SP-49 (cell line): Measurements from ENCODE around the gene PRXL2C.

- PRO-cap: no peak
These were observed 179.7 kb downstream of the FANCC start for GRCh38 chr9:95137666-95138255.

- PRO-cap: no peak
These were observed 7.8 kb downstream of the PTCH1 start for GRCh38 chr9:95501162-95501701.

DNA sequence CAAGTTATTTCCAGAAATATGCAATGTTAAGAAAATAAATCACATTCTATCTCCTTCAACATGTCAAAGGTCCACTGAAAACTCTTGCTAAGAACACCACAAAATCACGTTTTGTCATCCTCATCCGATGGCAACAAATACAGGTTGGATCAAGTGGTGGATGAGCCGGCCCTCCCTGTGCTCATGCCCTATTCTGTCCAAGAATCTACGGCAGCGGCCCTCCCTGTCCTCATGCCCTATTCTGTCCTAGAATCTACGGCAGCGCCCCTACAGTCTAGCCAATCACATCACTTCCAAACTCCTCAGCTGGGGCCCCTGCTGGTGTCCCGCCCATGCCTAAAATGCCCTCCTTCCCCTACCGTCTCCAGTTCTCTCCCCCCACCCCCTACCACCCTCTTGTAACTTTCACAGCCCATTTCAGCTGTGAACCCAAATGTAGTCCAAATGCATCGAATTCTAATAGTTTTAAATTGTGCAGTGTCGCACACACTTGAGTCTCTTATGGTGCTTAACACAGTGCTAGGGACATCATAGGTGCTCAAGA is 4.6 kb downstream of the PTCH1 start:
- PRO-cap: no peak

DNA sequence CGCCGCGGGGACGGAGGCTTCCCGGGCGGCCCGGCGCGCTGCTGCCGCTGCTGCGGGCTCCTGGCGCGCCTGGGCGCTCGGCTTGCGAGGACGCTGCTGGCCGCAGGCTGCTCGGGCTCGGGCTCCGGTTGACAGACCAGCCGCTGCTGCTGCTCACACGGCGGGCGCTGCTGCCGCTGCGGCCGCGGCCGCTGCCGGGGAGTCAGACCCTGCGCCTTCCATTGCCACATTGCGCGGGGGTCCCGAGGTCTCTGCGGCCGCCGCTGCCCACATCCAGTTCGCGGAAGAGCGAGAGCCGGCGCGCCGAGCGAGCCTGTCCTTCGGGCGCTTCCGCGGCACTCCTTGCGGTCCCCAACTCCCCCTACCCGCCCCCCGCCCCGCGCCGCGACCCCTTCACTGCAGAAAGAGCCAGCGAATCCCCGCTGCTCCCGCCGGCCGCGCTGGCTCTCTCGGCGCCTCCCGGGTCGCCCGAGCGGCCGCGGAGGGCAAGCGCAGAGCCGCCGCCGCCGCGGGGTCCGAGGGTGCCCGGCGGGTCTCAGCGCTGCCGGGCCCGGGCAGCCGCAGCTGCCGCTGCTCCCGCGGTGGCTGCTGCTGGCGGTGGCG is 583 bp downstream of the PTCH1 start:
- PRO-cap: no peak

DNA sequence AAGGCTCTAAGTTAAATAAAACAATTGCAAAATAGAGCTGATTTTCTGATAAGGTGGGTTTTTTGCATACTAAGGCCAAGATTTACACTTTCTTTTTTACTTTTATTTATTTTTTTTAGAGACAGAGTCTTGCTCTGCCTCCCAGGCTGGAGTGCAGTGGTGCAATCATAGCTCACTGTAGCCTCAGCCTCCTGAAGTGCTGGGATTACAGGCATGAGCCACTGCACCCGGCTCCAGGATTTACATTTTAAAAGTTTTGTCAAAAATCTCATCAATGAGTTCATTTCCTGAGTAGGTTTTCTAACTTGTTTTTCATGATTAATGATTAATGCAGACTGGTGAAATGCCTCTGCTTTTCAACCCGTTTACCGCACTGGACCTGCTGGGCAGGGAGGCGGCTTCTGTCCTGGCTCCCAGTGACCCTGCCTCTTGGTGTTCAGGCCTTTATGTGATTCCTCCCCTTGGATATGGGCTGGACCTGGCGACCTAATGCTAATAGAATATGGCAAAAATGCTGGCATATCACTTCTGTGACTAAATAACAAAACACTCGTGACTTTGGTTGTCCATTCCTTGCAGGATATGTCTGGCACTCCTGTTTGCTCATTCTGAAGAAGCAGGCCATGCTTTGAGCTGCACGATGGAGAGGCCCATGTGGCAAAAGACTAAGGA is 79.8 kb upstream of the PTCH1 start:
- PRO-cap: no peak

- PRO-cap: no peak
These were observed 118.4 kb upstream of the ERCC6L2 start for GRCh38 chr9:95757125-95757495.

DNA sequence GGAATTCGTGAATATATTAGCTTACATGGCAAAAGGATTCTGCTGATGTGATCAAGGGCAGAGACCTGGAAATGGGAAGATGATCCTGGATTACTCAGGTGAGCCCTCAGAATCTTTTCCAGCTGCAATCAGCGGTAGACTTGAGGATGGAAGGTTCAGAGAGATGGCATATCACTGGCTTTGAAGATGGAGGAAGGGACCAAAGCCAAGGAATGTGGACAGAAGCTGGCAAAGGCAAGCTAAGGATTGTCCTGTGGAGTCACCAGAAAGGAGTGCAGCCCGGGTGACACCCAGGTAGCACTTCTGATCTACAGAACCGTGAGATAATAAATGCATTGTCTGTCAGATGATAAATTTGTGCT is 1.0 kb upstream of the ERCC6L2 start:
- PRO-cap: no peak

DNA sequence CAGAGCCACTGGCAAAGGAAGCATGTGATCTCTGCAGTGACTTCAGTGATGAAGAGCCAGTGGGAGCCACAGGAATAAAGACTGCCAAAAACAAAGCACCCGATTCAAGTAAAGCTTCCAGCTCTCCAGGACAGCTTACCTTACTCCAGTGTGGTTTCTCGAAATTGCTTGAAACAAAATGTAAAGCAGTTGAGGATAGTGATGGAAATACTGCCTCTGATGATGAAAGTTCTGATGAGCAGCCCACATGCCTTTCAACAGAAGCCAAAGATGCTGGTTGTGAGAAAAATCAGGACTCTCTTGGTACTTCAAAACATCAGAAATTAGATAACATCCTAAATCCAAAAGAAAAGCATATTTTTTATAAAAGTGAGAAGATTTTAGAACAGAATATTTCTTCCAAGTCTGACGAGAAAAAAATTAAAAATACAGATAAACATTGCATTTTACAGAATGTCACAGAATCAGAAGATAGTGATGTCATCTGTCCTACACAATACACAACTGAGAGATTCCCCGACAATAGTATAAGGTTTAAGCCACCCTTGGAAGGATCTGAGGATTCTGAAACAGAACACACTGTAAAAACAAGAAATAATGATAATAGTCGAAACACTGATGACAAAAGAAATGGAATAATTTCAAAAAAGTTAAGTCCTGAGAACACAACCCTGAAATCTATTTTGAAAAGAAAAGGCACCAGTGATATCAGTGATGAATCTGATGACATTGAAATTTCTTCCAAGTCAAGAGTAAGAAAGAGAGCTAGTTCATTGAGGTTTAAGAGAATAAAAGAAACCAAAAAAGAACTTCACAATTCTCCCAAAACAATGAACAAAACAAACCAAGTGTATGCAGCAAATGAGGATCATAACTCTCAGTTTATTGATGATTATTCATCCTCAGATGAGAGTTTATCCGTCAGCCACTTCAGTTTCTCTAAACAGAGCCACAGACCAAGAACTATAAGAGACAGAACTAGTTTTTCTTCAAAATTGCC is 96.8 kb downstream of the ERCC6L2 start:
- PRO-cap: no peak

DNA sequence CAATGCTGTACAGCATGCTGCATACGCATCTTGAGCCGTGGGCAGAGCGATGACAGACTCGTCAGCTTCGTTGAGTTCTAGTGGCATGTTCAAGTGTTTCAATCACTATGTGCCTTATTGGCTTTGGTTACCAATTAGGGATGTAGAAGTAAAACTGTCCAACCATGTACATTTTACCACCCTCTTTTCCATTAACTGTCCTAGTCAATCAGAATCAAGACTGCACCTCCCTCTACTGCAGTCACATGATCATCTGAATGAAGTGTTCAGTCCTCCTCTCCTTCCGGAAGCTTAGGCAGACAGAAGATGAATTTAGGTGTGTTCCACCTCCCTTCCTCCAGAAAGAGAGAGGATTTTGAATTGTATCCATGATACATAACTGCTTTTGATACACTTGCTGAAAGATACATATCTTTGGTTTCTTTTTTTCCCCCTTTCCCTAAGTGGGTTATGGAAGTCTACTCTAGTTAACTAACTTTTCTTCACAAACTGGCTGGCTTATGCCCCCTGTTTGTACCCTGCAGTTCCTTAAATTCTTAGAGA is 133.7 kb downstream of the ERCC6L2 start:
- PRO-cap: no peak

DNA sequence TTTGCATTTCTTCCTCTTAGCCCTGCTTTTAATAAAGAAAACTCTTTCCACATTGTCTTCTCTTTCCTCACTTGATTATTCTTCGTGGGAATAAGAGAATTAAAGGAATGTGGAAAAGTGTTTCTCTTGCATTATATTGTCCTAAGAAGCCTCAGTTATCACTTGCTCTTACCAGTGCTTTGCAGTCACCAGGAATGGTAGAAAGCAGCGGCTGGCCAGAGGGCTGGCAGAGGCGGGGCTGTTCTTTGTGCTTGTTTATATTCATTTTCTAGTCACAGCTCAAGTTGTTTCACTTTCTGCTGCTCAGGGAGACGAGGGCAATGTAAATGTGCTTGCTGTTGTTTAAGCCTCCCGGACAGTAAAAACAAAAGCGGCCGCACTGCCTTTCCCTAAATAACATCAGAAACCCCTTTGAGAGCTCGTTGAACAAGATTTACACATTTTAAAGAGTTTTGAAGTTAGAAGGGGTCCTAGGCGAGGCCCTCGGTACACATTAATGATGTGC is 164.7 kb downstream of the HSD17B3 start:
- PRO-cap: unidirectional peak, plus-strand start at position 292 of the sequence

- PRO-cap: no peak
These were observed 4.5 kb downstream of the ZNF367 start for GRCh38 chr9:96413326-96414412.

DNA sequence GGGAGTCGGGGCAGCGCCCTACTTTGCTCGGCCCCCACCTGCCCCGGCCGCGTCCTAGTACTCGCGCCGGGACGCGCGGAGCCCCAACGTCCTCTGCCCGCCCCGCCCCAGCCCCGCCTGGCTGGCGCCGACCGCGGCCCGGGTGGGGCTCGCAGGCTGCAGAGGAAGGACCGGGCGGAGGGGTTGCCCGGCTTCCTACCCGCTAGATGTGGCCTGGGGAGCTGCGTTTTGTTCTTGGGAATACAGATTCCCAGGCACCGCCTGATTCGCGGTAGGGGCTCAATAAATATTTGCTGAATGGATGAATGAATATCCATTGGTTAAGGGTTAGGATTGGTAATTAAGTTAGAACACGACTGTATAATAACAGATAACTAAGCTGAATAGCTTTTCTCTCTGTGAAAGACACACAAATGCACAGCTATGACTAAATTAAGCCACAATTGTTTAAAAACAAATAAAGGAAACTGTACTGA is 1.1 kb upstream of the ZNF367 start:
- PRO-cap: bidirectional peak, plus-strand start at position 161 of the sequence, minus-strand start at position 62 of the sequence

DNA sequence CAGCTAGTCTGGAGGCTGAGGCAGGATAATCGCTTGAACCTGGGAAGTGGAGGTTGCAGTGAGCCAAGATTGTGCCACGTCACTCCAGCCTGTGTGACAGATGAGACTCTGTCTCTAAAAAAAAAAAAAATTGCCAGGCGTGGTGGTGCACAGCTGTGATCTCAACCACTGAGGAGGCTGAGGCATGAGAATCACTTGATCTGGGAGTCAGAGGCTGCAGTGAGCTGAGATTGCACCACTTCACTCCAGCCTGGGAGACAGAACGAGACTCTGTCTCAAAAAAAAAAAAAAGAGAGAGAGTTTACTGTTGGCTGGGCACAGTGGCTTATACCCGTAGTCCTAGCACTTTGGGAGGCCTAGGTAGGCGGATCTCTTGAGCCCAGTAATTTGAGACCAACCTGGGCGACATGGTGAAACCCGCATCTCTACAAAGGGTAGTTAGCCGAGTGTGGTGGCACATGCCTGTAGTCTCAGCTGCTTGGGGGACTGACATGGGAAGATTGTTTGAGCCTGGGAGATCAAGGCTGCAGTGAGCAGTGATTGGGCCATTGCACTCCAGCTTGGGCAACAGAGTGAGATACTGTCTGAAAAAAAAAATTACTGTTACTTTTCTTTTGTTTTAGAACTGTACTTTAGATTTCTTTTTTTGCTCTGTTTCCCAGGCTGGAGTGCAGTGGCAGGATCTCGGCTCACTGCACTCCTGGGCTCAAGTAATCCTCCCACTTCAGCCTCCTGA is 12.5 kb downstream of the HABP4 start:
- PRO-cap: no peak

DNA sequence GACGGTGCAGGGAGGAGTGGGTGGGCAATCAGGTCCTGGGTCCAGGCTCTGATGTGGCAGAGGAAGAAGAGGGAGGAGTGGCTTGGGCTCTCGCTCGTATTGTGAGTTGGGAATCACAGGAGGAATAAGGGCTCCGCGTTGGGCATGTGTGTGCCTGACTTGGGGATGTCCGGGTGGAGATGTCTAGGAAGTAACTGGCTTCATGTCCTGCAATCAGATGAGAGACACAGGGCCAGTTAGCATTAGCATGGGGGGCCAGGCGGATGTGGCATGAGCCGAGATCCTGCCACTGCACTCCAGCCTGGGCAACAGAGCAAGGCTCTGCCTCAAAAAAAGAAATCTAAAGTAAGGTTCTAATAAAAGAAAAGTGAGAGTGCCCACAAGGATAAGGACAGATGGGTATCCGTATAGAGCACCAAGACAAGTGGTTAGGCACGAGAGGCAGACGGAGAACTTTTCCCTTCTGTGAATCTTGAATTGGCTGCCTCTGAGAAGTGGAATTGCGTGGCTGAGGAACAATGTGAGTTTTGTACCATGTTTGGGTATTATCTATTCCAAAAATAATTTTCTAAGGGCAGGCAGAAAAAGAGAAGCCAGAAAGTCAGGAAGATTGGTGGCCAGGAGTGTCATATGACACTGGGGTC is 14.2 kb downstream of the HABP4 start:
- PRO-cap: no peak

DNA sequence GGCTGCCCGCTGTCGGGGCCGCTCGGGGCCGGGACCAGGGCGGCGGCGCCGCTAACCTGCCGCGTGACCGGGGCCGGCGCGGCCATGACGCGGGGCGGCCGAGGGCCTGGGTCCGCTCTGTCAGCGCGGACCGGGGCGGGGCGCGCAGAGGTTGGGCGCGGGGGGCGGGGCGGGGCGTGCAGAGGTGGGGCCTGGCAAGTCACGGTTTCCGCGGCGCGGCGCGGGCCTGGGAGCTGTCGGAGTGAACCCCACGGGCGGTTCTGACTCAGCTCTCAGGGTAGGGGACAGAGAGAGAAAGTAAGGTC is at the start of gene PRXL2C:
PRXL2C (minus strand) TSS at position 122 of the 305 bp plus-strand sequence.
- PRO-cap: bidirectional peak, plus-strand start at position 181 of the sequence, minus-strand start outside the sequence

- PRO-cap: no peak
These were observed 18.6 kb downstream of the ZNF510 start for GRCh38 chr9:96758994-96759992.

DNA sequence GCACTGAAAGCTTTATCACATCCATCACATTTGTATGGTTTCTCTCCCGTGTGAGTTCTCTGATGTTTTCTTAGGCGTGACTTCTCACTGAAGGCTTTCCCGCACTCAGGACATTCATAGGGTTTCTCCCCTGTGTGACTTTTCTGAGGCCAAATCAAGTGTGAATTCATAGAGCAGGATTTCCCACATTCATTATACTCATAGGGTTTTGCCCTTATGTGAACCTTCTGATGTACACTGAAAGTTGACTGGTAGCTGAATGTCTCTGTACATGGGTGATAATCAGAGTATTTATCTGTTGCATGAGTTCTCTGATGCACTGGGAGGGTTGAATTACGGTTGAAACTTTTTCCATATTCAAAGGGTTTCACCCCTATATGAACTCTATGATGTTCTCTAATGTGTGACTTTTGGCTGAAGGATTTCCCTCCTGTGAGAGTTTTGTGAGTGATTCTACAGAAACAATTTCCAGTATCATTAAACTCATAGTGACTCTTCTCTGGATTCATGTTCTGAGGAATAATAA is 35.5 kb downstream of the ZNF782 start:
- PRO-cap: no peak

GRCh38 chr9:97237870-97239149 is 69.1 kb upstream of the CCDC180 start:
- PRO-cap: no peak

- PRO-cap: no peak
These were observed 44.6 kb downstream of the TMOD1 start for GRCh38 chr9:97546033-97546573.

DNA sequence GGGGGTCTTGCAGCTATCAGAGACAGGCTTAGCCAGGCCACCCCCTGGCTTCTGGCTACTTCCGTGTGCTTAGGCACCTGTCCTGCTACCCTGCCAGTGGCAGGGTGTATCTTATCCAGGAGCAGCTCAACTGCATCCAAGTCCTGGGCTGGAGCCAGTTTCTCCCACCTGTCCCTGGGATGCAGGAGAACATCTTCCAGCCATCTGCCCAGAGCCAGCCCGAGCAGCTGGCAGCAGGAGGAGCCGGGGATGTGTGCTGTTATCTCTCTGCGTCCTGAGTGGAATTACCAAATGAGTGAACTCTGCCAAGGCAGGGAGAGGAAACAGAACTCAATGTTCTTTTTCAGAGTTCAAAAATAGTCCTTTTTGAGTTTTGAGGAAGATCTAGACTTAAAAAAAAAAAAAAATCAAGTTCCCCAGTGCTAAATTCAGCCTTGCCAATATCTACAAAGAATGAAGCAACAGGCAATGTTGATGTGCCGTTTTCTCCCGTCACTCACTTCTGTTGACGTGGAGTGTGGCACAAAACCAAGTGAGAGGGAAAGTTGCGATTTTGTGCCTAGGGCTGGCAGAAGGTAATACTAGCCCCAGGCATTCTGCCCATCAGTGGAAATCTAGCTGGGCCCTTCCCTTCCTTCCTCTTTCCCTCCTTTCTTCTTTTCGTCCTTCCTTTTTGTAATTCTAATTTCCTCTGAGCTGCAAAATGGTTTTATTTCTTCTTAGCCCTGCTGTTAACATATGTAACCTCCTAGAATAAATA is 56.2 kb downstream of the TMOD1 start:
- PRO-cap: no peak